ENCODE data around the genes CSNK1G1 and CILP.

DNA sequence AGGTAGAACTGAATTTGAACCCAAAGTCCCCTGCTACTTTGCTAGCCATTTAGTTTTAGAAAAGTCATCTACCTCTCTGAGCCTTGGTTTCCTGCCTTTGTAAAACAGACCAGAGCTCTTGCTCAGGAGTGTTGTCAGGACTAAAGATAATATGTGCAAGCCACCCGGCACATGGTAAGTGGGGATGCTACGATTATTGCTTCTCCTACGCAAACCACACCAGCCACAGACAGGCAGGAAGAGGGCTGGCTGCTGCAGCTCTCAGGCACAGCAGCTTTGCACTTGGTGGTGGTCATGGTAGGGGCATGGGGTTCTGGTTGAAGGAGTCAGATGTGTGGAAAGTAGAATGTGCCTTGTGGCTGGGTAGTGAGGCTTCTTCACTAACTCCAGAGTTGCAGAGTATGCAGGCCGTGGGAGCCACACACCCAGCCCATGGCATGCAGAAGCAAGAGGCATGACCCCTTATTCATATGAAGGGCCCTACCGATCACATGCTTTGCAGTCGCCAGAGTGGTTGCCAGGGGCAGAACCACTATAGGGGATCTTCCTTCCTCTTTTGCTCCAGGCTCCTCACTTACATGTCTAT lies 59.0 kb upstream of the HERC1 start:
- PRO-cap: no peak
- RAMPAGE, long total RNA, 4 experiments: no peak in any of the 4 experiments

DNA sequence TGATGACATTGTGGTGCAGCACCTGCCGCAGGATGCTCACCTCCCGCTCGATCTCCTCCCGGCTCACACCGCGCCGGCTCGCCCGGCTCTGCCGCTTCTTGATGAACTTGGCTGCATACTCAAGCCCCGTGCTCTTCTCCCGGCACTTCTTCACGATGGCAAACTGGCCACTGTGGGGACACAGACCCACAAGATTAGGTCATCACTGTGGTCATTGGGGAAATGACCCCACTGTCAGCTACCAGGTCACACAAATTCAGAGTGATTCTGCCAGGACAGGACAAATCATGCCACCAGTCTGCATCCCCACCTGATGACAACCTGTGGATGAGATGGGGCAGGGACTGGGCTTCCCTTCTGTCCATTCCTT lies 62.7 kb downstream of the DAPK2 start:
- PRO-cap: no peak
- RAMPAGE, long total RNA, 4 experiments: no peak in any of the 4 experiments

GRCh38 chr15:63985026-63986131 lies 60.9 kb downstream of the DAPK2 start:
- PRO-cap: unidirectional peak, plus-strand start at chr15:63985468
- RAMPAGE, long total RNA, 4 experiments: no peak in any of the 4 experiments

GRCh38 chr15:64013643-64014095 lies 32.6 kb downstream of the DAPK2 start:
- PRO-cap: no peak
- RAMPAGE, long total RNA, 4 experiments: no peak in any of the 4 experiments

DNA sequence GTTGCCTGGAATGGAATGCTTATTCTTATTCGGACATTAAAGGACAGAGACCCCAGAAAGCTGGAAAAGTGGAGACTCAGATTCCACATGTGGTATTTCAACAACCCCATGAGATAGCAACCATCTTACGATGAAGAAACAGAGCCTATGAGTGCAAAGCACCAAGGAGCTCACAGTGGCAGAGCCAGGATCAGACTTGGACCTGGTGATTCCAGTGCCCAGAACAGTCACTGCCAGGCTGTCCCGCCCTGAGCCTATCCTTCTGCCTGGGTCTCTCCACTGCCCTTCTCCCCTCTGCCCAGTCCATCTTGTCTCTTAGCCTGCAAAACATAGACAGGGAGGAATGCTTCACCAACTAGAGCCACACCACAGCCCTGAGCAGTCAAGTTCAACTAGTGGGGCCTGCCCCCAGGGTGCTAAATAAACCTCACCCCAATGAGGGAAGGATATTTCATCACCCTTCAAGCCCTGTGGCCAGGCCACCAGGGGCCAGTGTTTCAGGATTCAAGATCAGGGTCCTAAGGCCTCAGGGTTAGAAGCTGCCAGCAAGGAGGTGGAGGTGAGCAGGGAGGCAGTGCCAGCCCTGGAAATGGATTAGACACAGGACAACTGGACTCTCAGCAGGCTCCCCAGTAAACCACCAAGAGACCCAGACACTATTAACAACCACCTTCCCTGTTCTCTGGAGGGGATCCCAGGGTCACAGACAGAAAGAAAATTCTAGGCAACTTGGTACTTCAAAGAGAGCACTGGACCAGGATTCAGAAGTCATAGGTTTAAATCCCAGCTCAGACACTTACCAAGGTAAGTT lies 21.7 kb downstream of the DAPK2 start:
- PRO-cap: no peak
- RAMPAGE, long total RNA, 4 experiments: no peak in any of the 4 experiments

DNA sequence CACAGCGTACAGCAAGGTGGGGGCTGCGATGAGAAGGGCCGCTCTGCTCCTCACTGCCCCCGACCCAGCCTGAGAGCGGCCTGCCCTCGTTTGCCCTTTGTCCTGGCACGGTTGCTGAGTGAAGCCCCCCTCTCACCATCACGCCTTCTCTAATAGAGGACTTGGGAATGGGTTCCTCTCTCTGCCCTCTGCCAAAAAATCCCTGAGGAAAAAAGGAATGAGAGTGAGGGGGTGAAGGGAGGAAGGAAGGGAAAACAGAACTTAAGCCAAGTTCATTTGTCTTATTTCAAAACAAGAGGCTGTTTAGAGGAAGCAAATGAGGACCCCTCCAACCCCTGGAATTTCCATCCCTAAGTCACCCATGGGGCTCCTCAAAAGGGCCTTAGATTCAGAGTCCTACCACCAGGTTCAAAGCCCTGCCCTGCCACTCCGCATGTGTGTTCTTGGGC lies 685 bp upstream of the DAPK2 start:
- PRO-cap: no peak
- RAMPAGE, long total RNA, 4 experiments: no peak in any of the 4 experiments

- PRO-cap: unidirectional peak, minus-strand start at chr15:64356054
- RAMPAGE, long total RNA, 4 experiments: start-site peak on the minus strand in 3 of 4 experiments, at chr15:64356075-64356128 at its widest, 19 to 49 reads per replicate
Observed at GRCh38 chr15:64355932-64356888, at the start of gene CSNK1G1. Gene CSNK1G1 (minus strand): TSS chr15:64356173.

- PRO-cap: no peak
- RAMPAGE, long total RNA, 4 experiments: no peak in any of the 4 experiments
Observed at GRCh38 chr15:64461788-64462615, 1.6 kb downstream of the ZNF609 start.

DNA sequence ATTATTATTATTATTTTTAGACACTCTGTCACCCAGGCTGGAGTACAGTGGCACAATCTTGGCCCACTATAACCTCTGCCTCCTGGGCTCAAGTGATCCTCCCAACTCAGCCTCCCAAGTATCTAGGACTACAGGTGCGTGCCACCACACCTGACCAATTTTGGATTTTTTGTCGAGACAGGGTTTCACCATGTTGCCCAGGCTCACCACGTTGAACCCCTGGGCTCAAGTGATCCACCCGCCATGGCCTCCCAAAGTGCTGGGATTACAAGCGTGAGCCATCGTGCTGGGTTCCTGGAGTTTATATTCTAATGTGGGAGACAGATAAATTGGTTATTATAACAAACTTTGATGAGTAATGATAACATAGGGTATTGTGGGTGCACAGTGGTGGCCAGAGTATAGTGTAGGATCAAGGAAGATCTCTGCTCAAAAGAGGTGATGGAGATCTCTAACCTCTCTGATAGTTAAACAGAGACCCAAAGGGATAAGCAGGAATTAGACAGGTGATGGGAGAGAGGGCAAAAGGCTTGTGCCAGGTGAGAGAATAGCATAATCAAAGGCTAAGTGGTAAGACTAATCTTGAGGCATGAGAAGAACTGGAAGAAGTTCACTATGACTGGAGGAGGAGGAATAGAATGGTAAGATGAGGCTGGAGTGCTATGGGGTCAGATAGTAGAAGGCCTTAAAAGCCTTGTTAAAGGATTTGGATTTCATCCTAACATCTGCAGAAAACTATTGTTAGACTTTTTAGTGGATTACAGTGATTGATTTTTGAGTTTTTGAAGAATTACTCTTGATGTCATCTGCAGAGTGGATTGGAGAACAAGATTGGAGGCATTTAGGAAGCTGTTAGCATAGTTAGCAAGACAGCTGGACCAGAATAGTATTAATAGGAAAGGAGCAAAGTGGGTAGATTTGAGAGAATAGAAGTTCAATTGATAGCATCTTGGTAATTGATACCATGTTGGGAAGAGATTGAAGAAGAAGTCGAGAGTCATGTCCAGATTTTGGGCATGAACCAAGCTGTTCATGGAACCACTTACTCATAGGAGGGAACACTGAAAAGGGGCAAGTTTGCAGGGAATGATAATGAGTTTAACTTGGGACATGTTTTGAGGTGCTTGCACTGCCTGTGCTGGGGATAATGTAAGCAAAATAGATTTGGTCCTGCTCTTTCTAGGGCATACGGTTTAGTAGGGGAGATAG lies 57.8 kb downstream of the ZNF609 start:
- PRO-cap: no peak
- RAMPAGE, long total RNA, 4 experiments: no peak in any of the 4 experiments

DNA sequence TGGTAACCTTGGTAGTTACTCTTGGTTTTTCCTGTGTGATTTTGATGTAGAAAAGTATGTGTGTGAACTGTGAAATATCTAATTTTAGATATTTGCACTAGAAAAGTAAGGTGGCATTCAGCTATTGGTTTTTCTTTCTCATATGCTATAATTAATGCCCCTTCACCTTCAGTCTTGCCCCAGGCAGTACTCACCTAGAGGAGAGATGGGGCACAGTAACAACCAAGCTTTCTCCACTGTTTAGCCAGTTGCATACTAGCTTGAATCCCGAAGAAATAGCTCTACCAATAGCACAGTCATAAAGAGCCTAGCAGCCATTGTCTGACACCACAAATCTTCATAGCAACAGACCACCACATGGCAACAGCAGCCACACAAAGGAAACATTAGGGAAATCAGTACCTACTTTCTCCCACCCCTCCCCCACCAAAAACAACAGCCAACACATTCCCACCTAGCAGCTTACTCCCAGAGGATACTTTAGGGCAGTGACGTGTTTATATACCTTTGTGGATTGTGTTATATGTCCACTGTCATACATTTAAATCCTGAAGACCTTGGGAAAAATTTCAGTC lies 140.8 kb downstream of the RBPMS2 start:
- PRO-cap: no peak
- RAMPAGE, long total RNA, 4 experiments: no peak in any of the 4 experiments

GRCh38 chr15:64755524-64755928 lies 19.9 kb downstream of the RBPMS2 start:
- PRO-cap: no peak
- RAMPAGE, long total RNA, 4 experiments: no peak in any of the 4 experiments

- PRO-cap: no peak
- RAMPAGE, long total RNA, 4 experiments: no peak in any of the 4 experiments
Observed at GRCh38 chr15:64807036-64808013, 18.1 kb downstream of the PIF1 start.

DNA sequence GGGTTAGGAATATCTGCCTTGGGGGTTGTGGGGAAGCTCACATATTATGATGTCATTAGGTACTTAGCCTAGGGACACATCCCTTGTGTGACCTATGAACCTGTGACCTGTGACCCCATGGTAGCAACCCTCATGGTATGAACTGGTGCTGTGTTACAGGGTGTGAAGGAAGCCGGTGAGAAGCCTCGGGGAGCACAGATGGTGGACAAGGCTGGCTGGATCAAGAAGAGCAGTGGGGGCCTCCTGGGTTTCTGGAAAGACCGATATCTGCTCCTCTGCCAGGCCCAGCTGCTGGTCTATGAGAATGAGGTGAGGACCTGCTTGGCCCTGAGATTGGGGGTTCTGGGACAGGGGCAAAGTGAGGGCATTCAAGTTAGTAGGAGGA lies 6.7 kb downstream of the PLEKHO2 start:
- PRO-cap: no peak
- RAMPAGE, long total RNA, 4 experiments: start-site peak on the plus strand in 1 of 4 experiments, centred at position 262 of the sequence, 8 reads per replicate

GRCh38 chr15:64864308-64865551 lies 23.0 kb downstream of the PLEKHO2 start:
- PRO-cap: no peak
- RAMPAGE, long total RNA, 4 experiments: start-site peak on the plus strand in 1 of 4 experiments, at chr15:64864752-64865741 at its widest, 38 reads per replicate

GRCh38 chr15:64866789-64867815 lies 25.4 kb downstream of the PLEKHO2 start:
- PRO-cap: no peak
- RAMPAGE, long total RNA, 4 experiments: no peak in any of the 4 experiments

DNA sequence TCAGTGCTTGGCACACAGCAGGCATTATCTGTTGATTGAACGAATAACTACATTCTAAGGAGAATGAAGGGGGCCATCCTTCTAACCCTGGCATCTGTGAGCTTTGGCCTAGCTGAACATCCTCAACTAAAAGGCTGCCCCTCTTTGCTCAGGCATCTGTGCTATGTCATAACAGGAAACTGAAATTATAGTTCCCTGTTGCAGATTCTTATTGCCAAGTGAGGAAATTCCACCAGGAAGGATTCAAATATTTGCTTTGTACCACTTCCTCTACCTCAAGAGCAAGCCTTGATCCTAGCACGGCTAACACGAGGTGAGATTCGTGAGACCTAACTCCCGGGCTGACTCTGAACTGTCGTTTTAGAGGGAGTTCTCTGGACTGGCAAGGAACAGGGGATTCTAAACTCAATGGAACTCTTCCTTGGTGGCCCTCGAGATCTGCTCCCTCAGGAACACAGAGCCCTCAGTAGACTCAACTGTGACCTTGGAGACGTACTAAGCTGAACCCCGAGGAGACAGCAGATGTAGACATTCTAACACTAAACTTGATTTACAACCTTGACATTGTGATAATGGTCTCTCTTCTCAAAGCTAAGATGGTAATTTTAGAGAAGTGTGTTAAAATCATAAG lies 4.3 kb downstream of the SPG21 start:
- PRO-cap: no peak
- RAMPAGE, long total RNA, 4 experiments: no peak in any of the 4 experiments

GRCh38 chr15:65130856-65131355 lies 2.7 kb downstream of the PDCD7 start:
- PRO-cap: no peak
- RAMPAGE, long total RNA, 4 experiments: no peak in any of the 4 experiments

- PRO-cap: no peak
- RAMPAGE, long total RNA, 4 experiments: start-site peak on the minus strand in 4 of 4 experiments, at chr15:65211471-65211477 at its widest, 692 to 3,923 reads per replicate
Observed at GRCh38 chr15:65211387-65211845, at the start of gene CILP. Gene CILP (minus strand): TSS chr15:65211473.

DNA sequence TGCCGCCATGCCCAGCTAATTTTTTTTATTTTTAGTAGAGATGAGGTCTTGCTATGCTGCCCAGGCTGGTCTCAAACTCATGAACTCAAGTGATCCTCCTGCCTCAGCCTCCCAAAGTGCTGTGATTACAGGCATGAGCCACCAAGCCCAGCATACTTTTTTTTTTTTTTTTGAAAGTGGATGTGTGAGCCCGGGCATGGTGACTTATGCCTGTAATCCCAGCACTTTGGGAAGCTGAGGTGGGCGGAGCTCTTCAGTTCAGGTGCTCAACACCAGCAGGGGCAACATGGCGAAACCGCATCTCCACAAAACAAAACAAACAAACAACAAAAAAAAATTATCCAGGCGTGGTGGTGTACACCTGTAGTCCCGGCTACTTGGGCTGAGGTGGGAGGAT lies 12.6 kb downstream of the PARP16 start:
- PRO-cap: no peak
- RAMPAGE, long total RNA, 4 experiments: no peak in any of the 4 experiments

- PRO-cap: no peak
- RAMPAGE, long total RNA, 4 experiments: no peak in any of the 4 experiments
Observed at GRCh38 chr15:65539888-65540240, 9.6 kb downstream of the HACD3 start.